H1 (cell line): ENCODE measurements around a stretch of chr2.

- RRBS: no CpG with 5 or more reads among the region's 10 CpGs
CAGE:
- cytosol, long polyA plus RNA: no peak
- long polyA plus RNA: no peak
- nucleus, long polyA plus RNA: start-site peak on the plus strand at chr2:10135491-10135510, 6 reads
These were observed 12.9 kb downstream of the RRM2 start for GRCh38 chr2:10135220-10136096.

DNA sequence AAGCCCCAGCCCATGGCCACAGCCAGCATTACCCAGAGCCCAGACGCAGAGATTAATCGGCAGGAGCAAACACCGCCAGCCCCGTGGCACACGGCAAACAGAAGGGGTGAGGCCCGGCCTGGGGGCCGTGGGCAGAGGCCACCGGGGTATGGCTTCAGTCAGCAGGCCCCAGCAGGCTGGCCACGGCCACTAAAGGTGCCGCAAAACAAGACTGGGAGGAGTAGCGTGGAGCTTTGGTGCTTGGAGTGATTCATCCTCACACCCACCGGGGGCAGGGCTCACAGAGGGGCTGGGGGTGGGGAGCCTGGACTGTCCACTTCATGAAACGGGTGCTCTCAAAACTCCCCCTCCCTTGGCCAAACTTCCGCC is 61.5 kb upstream of the HPCAL1 start:
- RRBS: no CpG with 5 or more reads among the region's 14 CpGs
CAGE:
- cytosol, long polyA plus RNA: no peak
- long polyA plus RNA: no peak
- nucleus, long polyA plus RNA: no peak

DNA sequence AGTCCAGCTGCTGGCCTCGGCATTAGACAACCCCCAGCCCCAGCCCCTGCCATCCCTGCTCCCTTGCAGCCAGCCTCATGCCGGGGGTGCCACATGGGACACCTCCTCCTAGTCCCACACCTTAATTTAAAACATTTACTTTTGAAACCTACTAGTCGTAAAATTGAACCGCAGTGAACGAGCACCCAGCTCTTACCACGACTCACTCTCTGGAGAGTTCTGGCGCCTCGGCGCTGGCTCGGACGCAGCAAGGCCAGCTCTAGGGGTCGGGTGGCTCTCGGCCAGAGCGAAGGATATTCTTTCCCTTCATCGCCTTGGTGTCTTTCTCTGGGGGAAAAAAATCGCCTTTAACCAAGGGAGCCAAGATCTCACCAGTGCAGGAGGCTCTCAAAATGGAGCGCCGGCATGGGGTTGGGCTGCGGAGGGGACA is 1.8 kb downstream of the HPCAL1 start:
- RRBS: no CpG with 5 or more reads among the region's 19 CpGs
CAGE:
- cytosol, long polyA plus RNA: no peak
- long polyA plus RNA: no peak
- nucleus, long polyA plus RNA: no peak

DNA sequence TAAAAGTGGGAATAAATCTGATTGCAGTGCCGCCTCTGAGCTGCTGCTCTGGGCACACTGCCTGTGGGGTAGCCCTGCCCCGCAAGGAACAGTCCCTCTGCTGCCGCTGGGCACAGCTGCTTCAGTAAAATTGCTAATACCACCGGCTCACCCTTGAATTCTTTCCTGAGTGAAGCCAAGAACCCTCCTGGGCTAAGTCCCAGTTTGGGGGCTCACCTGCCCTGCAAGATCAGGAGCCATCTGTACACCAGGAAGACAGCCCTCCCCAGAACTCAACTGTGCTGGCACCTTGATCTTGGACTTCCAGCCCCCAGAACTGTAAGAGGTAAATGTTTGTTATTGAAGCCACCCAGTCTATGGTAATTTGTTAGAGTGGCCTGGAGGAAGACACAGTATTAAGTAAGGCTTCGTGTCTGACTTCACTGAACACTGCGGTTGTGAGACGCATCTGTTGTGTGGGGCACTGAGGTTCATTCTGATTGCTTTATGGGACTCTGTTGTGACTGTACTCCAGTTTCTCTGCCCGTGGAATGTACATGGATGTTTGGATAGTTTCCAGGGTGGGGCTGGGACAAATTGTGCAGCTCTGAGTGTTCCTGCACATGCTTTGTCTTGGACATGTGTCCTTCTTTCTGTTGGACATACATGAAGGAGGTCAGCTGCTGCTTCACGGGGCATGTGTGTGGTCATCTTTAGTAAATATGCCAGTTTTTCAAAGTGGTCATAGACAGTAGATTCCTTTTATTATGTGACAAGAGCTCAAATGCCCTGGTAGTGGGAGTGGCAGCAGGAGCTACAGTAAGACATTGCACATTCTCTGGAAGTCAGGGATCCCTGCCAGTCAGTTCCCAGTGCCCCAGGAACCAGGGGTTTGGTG is 58.6 kb downstream of the ODC1 start:
- RRBS: no CpG with 5 or more reads among the region's 9 CpGs
CAGE:
- cytosol, long polyA plus RNA: no peak
- long polyA plus RNA: no peak
- nucleus, long polyA plus RNA: no peak

- RRBS: no CpG with 5 or more reads among the region's 13 CpGs
CAGE:
- cytosol, long polyA plus RNA: no peak
- long polyA plus RNA: no peak
- nucleus, long polyA plus RNA: no peak
These were observed 55.4 kb downstream of the ODC1 start for GRCh38 chr2:10392508-10393360.

GRCh38 chr2:10407832-10408926 is 39.9 kb downstream of the ODC1 start:
- RRBS: no CpG with 5 or more reads among the region's 15 CpGs
CAGE:
- cytosol, long polyA plus RNA: no peak
- long polyA plus RNA: no peak
- nucleus, long polyA plus RNA: no peak

DNA sequence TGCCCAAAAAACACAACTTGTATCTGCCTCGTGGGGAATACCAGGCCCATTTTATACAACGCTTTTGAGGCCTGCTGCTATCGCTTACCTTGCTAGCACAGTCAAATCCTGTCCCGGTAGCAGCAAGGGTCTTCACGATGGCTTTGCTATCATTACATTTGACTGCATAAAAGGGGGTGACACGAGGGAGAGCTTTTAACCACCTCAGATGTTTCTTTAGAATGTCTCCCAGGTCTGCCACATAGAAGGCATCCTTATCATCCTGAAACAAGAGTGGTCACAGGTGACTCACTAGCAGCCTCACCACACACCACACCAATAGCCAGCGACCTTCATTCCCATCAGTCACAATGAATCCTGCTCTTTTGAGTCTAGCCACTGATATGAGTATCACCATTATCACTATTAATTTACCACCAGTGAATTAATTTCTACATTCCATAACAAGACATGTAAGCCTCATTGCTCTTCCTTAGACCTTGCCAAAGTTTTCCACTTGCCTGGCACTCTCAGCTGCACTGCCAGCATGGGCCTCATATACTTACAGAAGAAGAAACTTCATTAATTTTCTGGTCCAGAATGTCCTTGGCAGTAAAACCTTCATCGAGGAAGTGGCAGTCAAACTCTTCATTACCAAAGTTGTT is 3.6 kb downstream of the ODC1 start:
- RRBS: no CpG with 5 or more reads among the region's 8 CpGs
CAGE:
- cytosol, long polyA plus RNA: no peak
- long polyA plus RNA: no peak
- nucleus, long polyA plus RNA: no peak

GRCh38 chr2:10452155-10452784 is 4.1 kb upstream of the ODC1 start:
- RRBS: no CpG with 5 or more reads among the region's 4 CpGs
CAGE:
- cytosol, long polyA plus RNA: no peak
- long polyA plus RNA: no peak
- nucleus, long polyA plus RNA: no peak

GRCh38 chr2:10873480-10874293 is 38.0 kb upstream of the KCNF1 start:
- RRBS: no CpG with 5 or more reads among the region's 11 CpGs
CAGE:
- cytosol, long polyA plus RNA: no peak
- long polyA plus RNA: no peak
- nucleus, long polyA plus RNA: no peak

GRCh38 chr2:11347963-11348845 is 3.8 kb upstream of the ROCK2 start:
- RRBS: no CpG with 5 or more reads among the region's 7 CpGs
CAGE:
- cytosol, long polyA plus RNA: no peak
- long polyA plus RNA: no peak
- nucleus, long polyA plus RNA: no peak

DNA sequence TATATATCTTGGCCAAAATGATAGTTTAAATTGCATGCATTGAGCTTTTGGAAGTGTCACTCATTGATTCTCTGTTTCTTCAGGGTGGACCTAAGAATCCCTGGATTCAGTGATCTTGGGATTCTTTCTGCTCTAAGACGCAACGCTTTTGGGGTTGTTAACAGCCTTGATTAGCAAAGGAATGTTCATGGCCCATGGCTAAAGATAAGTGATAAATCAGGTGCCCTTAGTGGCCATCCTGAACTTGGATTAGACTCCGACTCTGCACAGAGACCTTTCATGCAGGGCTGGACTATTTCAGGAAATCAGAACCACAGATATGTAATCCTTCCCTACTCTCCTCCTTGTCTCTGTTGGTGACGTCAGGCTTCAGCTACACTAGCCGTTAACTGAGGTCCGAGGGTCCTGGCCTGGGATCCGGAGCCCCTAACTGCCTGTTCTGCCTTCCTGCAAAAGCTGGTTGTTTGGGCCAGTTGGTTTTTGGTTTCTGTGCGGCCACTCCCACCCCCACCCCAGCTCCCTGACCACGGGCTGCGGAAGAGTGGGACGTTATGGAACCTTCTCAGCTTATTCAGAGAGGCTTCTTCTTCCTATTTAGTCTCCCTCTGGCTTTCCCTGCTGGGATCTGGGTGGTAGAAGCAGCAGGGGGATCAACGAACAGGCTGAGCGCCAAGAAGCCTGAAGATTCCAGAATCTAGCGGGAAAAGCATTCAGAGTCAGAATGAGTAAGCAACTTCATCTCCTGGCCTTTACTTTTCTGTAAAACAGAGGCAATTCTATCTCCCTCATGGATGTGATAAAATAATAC is 49.2 kb upstream of the ROCK2 start:
- RRBS: no CpG with 5 or more reads among the region's 14 CpGs
CAGE:
- cytosol, long polyA plus RNA: no peak
- long polyA plus RNA: no peak
- nucleus, long polyA plus RNA: no peak

GRCh38 chr2:11395267-11395801 is 50.9 kb upstream of the ROCK2 start:
- RRBS: no CpG with 5 or more reads among the region's 12 CpGs
CAGE:
- cytosol, long polyA plus RNA: no peak
- long polyA plus RNA: no peak
- nucleus, long polyA plus RNA: no peak

- RRBS: no CpG with 5 or more reads among the region's 10 CpGs
CAGE:
- cytosol, long polyA plus RNA: no peak
- long polyA plus RNA: no peak
- nucleus, long polyA plus RNA: no peak
These were observed 25.4 kb upstream of the GREB1 start for GRCh38 chr2:11508405-11508889.

- RRBS: no CpG with 5 or more reads among the region's 22 CpGs
CAGE:
- cytosol, long polyA plus RNA: no peak
- long polyA plus RNA: no peak
- nucleus, long polyA plus RNA: no peak
These were observed 5.7 kb downstream of the GREB1 start for GRCh38 chr2:11539194-11540338.

GRCh38 chr2:11686516-11686860 is 16.5 kb upstream of the NTSR2 start:
- RRBS: no CpG with 5 or more reads among the region's 11 CpGs
CAGE:
- cytosol, long polyA plus RNA: no peak
- long polyA plus RNA: no peak
- nucleus, long polyA plus RNA: no peak

DNA sequence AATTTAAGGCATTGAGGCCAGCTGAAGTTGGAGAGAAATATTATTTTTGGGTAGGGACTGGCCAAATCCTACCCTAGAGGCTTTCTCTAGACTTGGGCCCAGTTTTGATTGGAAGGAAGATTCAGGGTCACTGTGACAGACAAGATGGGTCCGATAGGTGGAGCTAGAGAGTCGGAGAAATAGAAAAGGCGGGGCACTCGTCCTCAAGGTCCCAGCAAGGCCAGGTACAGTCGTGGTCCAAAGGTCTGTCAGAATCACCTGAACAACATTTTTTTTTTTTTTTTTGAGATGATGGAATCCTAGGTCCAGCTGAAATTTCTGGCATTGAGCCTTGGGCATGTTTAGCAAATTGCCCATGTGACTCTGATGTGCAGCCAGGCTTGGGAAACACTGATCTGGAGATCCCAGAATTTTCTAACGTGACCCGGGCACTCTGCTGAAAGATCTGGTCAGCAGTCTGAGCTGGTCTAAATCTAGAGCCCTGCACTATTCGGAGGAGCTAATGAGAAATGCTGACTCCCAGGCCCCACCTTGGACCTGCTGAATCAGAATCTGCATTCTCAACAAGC is 23.0 kb upstream of the NTSR2 start:
- RRBS: no CpG with 5 or more reads among the region's 8 CpGs
CAGE:
- cytosol, long polyA plus RNA: no peak
- long polyA plus RNA: no peak
- nucleus, long polyA plus RNA: no peak

- RRBS: 16% methylated on average over 2 of the region's 15 CpGs
CAGE:
- cytosol, long polyA plus RNA: no peak
- long polyA plus RNA: no peak
- nucleus, long polyA plus RNA: no peak
These were observed 1.5 kb upstream of the LPIN1 start for GRCh38 chr2:11744649-11745524.

- RRBS: 0% methylated on average over 3 of the region's 10 CpGs
CAGE:
- cytosol, long polyA plus RNA: no peak
- long polyA plus RNA: no peak
- nucleus, long polyA plus RNA: no peak
These were observed 787 bp downstream of the LPIN1 start for GRCh38 chr2:11747151-11747687.

DNA sequence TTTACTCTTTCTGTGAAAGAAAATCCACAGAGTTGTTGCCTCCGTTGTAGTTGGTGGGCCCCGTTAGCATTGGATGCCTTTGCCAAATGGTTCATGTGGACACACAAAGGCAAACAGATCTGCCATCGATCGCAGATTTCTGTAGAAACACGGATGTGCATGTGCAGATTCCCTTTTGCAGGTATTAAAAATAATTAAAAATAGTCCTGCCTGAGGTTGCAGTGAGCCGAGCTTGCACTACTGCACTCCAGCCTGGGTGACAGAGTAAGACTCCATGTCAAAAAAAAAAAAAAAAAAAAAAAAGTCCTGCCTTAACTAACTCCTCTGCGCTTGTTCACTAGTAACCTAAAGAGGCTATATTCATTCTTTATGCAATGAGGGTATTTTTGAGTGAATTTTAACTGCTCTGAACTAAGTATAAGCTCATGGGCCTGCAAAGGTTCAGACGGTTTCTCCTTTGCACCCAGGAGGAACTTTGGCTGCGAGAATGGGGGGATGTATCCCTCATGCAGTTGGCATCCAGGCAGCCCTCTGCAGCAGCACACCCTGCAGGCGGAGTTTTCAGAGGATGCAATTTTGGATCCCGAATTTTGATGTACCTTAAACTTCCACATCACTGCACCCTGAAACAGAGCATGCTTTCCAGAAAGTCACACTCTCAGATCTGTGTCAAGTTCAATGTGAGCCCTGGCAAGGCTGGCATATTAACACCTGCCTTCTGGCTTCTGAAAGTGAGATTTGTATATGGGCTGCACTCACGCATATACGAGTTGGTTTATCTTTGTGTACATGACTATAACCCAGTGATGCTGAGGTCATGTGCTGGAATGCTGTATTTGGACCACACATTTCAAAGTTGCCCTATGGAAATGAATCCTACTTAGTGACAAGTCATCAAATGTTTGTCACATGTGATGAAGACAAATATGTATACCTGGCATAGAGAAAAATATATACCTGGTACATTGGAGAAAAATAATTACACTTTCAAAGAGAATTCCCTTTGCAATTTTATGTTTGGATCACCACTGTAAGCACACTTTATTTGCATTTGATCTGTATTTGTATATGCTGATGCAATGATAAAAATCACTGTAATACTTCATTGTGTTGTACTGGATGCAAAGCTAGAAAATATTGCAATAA is 80.2 kb downstream of the LPIN1 start:
- RRBS: no CpG with 5 or more reads among the region's 13 CpGs
CAGE:
- cytosol, long polyA plus RNA: no peak
- long polyA plus RNA: no peak
- nucleus, long polyA plus RNA: no peak

GRCh38 chr2:11863594-11864339 is 117.3 kb downstream of the LPIN1 start:
- RRBS: no CpG with 5 or more reads among the region's 11 CpGs
CAGE:
- cytosol, long polyA plus RNA: no peak
- long polyA plus RNA: no peak
- nucleus, long polyA plus RNA: no peak